Thoracic aorta endothelial cell (primary cell): Measurements from ENCODE around the gene UNC5B.

- CAGE, long polyA plus RNA: no peak
Observed at GRCh38 chr10:71212102-71213140, at the start of gene UNC5B. TSS of gene UNC5B (plus strand) at chr10:71212570.

DNA sequence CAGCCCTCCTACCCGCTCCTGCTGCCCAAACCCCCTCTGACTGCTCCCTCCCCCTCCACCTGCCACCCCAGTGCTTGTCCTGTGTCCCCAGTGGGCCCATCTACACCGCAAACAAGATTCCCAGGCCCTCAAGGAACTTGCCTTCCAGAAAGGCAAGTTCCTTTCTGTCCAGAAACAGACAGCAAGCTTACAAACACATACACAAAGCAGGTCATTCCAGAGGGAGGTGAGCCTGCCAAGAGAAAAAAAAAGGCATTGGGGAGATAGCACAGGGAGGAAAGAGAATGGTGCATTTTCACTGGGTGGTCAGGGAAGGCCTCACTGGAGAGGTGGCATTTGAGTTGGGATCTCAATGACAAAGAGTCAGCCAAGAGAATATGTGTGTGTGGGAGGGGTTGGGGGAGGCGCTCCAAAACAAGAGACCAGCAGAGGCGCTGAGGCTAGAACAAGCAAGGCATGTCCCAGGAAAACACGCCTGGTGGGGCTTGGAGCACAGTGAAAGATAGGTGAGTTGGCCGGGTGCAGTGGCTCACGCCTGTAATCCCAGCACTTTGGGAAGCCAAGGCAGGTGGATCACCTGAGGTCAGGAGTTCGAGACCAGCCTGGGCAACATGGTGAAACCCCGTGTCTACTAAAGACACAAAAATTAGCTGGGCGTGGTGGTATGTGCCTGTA is 49.4 kb upstream of the SLC29A3 start:
- CAGE, long polyA plus RNA: no peak

DNA sequence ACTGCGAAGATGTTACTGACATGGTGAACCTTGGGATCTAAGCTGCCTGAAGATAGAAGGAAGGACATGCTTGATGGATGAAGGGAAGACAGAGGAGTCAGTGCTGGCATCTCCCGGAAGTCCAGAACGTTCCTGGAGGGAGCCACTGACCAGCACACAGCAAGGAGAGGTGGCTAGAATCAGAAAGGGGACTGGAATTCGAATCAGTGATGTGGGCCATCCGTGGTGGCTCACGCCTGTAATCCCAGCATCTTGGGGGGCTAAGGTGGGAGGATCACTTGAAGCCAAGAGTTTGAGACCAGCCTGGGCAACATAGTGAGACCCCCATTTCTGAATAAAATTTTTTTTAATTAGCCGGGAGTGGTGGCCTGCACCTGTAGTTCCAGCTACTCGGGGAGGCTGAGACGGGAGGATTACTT is 5.3 kb upstream of the SLC29A3 start:
- CAGE, long polyA plus RNA: no peak

DNA sequence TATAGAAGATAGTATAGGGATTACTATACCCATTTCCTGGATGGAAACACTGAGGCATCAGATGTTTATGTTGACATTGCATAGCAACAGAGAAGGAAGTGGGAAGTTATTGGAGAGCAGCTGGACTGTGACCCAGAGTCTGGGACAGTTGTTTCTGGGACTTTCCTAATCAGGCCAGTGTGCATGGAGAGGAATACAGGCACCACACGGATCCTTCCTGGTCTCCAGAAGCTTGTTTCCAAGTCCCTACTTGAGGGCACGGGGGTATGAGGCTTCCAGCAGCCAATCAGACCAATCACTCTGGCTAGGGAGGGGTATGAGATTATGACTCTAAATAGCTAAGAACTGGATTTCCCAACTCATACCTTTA is 158.1 kb downstream of the CDH23 start:
- CAGE, long polyA plus RNA: no peak

GRCh38 chr10:71635301-71635992 is 84.1 kb downstream of the C10orf105 start:
- CAGE, long polyA plus RNA: no peak

DNA sequence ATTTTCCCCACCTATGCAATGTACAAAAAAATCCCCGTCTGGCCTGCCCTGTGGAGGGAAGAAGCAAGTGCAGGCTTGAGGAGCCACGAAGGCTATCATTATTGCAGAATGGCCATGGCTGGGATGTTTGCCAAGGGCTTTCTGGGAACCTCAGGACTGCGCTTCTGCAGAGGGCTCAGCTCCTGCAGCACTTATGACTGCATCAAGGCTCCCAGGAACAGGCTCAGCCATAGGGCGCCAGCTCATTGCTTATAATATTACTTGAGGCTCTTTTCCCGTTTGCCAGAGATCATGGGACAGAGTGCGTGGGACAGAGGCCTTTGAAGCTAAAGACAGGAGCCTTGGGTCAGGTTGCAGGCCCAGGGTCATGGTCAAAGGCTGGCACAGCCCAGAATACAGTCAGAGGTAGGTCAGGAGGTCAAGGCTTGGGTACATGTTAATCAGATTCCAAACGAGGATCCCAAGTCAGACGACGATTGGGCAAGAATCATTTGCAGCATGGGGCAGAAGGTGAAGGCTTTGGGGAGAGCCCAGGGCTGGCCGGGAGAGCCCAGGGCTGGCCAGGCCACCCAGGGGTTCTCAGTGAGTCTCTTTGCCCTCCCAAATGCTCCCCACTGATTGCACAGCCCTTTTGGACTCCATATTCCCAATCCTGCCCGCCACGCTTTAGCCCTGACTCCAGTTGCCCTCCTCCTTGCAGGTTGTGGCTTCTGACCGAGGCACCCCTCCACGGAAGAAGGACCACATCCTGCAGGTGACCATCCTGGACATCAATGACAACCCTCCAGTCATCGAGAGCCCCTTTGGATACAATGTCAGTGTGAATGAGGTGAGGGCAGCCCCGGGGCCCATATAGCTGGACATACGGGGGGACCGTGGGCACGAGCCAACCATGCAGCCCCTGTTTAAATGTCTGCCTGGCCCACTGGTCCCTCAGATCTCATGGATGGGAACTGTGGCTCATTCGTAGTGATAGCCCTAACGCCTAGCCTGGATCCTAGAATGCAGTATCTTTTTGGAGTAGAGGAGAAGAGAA is 20.9 kb upstream of the C10orf105 start:
- CAGE, long polyA plus RNA: no peak

- CAGE, long polyA plus RNA: no peak
Observed at GRCh38 chr10:71750983-71751533, 22.3 kb downstream of the VSIR start.

GRCh38 chr10:71751671-71752605 is 21.4 kb downstream of the VSIR start:
- CAGE, long polyA plus RNA: no peak

GRCh38 chr10:71811289-71811984 is 38.1 kb upstream of the VSIR start:
- CAGE, long polyA plus RNA: no peak

DNA sequence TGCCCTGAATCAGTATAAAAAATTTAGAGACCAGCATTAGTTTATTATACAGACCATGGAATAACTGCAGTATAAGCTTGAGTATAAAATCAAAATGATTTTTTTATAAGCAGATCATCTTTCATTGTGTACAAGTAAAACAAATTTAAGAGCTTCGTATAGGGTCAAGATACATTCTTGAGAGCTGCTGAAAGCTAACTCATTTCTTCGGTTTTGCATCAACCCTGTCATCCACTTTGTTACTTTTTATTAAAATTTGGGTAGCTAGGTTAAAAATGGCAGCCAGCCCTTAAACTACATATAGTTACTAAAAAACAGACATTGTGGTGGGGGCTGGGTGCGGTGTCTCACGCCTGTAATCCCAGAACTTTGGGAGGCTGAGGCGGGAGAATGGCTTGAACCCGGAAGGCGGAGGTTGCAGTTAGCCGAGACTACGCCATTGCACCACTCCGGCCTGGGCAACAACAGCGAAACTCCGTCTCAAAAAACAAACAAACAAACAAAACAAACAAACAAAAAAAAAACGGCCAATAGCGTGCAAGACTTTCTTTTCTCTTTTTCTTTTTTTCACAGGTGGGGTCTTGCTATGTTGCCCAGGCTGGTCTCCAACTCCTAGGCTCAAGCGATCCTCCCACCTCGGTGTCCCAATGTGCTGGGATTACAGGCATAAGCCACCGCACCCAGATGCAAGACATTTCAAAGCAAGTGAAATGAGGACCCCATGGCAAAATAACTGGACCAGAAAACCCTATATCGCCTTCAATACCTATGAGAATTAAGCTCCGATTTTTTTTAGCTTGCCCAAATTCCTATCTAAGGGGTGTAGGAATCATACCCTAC is 1.7 kb downstream of the PSAP start:
- CAGE, long polyA plus RNA: no peak

DNA sequence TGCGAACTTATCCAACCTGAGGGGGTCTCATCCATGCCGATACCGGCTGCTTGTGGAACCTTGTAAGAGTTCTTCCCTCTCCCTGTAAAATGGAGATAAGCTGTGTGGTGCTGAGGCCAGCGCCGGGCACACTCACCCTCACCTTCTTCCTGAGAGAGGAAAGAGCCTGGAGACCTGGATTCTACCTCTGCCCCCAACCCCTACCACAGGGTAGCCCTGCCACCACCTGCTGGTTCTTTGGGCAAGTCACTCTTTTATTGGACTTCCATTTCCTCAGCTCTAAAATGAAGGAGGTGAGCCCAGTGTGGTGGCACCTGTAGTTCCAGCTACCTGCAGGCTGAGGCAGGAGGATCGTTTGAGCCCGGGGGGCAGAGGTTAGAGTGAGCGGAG is 38.4 kb upstream of the PSAP start:
- CAGE, long polyA plus RNA: no peak

DNA sequence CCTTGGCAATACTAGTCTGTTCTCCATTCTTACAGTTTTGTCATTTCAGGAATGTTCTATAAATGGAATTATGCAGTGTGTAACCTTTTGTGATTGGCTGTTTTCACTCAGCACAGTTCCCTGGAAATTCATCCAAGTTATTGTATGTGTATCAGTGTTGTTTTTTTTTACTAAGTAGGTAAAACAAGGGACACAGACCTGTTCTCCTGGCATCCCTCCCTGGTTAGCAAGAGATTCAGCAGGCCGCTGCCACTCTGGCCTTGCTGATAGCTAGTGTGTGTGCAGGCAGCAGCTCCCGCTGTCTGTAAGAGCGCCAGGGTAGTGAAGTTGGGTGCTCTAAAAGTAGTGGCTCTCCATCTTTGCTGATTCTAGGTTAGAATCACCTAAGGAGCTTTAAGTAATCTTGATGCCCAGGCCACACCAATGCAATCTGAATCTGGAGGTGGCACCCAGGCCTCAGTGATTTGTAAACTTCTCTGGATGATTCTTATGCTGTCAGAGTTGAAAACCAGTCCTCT is 21.8 kb downstream of the CHST3 start:
- CAGE, long polyA plus RNA: no peak

DNA sequence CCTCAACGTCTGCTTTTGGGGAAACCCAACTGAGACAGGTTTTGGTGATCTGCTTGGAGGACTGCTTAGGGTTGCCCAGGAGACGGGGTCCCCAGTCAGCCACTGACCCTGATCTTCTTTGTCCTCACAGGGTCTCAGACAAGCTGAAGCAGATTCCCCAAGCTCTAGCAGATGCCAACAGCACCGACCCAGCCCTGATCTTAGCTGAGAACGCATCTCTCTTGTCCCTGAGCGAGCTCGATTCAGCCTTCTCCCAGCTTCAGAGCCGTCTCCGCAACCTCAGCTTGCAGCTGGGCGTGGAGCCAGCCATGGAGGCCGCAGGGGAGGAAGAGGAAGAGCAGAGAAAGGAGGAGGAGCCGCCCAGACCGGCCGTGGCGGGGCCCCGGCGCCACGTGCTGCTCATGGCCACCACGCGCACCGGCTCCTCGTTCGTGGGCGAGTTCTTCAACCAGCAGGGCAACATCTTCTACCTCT is 42.9 kb downstream of the CHST3 start:
- CAGE, long polyA plus RNA: no peak

DNA sequence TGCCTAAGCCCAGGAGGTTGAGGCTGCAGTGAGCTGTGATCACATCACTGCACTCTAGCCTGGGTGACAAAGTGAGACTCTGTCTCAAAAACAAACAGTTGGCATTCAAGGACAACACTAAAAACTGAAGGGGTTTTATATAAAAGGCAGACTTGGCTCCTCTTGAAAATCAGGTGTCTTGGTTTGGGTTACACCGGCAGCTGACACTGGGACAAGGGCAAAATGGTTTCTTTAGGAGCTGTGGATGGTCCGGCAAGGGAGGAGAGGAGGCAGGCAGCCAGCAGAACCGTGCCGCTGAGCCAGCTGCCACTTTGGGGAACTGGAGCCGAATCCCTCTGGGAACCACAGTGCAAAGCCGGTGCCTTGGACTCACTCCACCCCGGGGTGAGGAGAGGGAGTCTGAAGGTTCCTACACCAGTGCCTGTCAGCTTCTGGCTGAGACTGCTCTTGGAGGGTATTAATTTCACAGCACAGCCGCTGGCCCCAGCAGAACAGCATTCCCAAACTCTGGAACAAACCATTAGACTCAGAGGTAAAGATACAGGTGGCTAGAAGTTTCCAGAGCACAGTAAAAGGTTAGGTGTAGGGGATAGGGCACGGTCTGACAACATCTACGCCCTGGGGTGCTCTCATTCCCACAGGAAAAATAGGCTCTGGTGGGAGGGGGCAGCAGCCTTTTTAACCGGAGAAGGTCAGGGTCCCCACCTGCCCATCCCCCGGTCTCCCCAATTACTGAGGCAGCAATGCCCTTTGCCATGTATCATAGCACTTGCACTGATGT is 52.8 kb downstream of the CHST3 start:
- CAGE, long polyA plus RNA: no peak

GRCh38 chr10:72061782-72062573 is 26.4 kb downstream of the SPOCK2 start:
- CAGE, long polyA plus RNA: no peak

DNA sequence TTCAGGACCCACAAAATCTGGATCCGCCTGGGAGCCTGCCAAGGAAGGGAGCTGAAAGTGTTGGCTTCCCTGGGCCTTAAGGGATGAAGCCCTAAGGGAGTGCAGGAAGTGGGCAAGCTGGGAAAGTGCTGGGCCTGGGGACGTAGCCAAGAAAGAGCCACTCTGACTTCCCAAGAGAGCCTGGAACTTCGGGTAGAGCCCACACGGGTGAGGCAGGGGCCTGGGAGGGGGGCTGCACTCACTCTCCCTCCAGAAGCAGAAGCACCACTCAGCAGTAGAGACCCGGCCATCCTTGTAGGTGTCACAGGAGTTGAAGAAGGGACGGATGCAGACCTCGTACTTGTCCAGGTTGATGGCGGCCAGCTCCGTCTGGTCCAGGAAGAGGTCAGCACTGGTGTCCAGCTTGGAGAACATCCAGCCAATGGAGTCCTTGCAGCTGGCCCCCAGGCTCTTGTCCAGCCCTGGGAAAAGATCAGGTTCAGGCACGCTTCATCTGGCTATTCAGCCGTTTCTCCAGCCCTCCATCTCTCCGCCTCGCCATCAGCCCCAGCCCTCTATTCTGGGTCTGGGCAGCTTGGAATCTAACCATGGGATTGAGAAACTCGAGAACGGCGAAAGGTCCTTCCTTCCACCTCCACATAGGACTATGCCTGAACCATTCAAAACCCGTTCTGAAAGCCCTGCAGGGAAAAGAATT is 21.5 kb downstream of the SPOCK2 start:
- CAGE, long polyA plus RNA: no peak

GRCh38 chr10:72106309-72106654 is 17.9 kb upstream of the SPOCK2 start:
- CAGE, long polyA plus RNA: no peak

GRCh38 chr10:72243717-72244315 is 27.7 kb upstream of the ASCC1 start:
- CAGE, long polyA plus RNA: no peak

DNA sequence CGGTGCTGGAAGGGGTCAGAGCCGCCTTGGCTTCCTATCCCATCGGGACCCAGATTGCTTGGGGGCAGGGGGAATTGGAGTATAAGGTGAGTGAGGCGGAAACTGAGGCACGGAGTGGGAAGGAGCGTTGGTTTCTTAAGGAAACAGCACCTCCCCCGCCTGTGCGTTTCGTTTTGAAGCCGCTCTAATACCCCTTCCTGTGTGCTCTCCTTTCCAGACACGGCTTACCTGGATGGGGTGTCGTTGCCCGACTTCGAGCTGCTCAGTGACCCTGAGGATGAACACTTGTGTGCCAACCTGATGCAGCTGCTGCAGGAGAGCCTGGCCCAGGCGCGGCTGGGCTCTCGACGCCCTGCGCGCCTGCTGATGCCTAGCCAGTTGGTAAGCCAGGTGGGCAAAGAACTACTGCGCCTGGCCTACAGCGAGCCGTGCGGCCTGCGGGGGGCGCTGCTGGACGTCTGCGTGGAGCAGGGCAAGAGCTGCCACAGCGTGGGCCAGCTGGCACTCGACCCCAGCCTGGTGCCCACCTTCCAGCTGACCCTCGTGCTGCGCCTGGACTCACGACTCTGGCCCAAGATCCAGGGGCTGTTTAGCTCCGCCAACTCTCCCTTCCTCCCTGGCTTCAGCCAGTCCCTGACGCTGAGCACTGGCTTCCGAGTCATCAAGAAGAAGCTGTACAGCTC is 895 bp downstream of the DDIT4 start:
- CAGE, long polyA plus RNA: no peak

DNA sequence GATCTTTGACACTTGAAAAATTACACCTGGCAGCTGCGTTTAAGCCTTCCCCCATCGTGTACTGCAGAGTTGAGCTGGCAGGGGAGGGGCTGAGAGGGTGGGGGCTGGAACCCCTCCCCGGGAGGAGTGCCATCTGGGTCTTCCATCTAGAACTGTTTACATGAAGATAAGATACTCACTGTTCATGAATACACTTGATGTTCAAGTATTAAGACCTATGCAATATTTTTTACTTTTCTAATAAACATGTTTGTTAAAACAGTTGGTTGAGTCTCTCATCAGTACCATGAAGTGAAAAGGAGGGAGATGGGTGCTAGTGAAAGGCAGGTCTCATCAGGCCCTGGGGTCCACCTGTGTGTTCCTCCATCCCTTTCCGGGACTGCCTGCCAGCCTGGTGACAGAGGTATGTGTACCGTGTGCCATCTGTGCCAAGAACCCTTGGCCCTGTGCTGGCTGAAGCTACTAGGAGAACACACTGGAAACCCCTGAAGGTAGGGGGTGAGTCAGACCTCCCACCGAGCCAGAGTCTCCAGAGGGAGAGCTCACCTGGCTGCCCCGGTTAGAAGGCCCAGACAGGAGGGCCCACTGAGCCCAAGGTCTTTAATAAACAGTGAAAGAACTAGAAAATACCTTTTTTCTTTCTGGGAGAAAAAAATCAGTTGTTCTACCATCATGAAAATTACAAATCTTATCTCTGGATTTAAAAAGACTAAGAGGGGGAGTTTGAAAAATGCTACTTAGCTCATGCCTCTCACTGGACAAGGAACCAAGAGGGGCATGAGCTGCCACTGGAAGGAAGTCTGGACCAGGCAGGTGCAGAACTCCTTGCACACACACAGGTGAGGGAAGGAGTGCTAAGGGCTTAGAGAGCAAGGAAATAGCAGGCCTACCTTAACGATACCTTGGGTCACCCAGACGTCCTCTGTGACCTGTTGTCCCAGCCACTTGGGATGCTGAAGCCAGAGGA is 2.3 kb downstream of the DDIT4 start:
- CAGE, long polyA plus RNA: no peak